HepG2 (cell line): ENCODE measurements around the gene SH3TC2.

- RRBS, 2 experiments, result no CpG with 5 or more reads among the region's 3 CpGs
CAGE:
- cytosol, long polyA minus RNA, result no peak
- cytosol, long polyA plus RNA, result no peak
- long polyA plus RNA, result no peak
- nucleus, long polyA minus RNA, result no peak
- nucleus, long polyA plus RNA, result no peak
Measured at GRCh38 chr5:148841727-148842011, 15.3 kb downstream of the ADRB2 start.

- RRBS, 2 experiments, result no CpG with 5 or more reads among the region's 7 CpGs
CAGE:
- cytosol, long polyA minus RNA, result no peak
- cytosol, long polyA plus RNA, result no peak
- long polyA plus RNA, result no peak
- nucleus, long polyA minus RNA, result no peak
- nucleus, long polyA plus RNA, result no peak
Measured at GRCh38 chr5:148844575-148845348, 18.4 kb downstream of the ADRB2 start.

DNA sequence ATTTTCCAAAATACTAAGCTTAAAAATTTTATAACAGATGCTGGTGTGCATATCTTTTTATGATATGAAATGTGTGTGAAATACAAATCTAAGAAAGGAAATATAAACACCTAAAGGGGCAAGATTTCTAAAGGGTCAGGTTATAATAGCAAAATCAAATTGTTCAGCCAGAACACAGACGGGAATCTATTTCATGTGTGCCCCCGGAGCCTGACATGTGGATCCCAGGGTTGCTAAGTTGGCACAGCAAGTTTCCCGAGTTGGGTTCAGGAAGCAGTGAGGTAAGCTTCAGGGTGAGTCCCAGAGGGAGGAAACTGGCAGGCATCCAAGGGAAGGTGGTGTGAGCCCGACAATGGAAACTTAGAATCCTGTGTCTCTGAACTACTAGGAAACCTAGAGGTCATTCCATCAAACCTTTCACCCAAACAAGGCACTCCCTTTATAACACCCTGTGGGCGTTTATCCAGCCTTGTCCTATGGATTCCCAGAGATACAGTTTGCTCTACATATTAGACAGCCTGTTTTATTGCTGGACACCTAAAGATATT lies 98.4 kb downstream of the ADRB2 start:
- RRBS, 2 experiments, result no CpG with 5 or more reads among the region's 5 CpGs
CAGE:
- cytosol, long polyA minus RNA, result no peak
- cytosol, long polyA plus RNA, result no peak
- long polyA plus RNA, result no peak
- nucleus, long polyA minus RNA, result no peak
- nucleus, long polyA plus RNA, result no peak

GRCh38 chr5:149062963-149063675 lies at the start of gene SH3TC2:
Gene SH3TC2 (minus strand): TSS chr5:149063062.
- RRBS, 2 experiments, result no CpG with 5 or more reads among the region's 11 CpGs
CAGE:
- cytosol, long polyA minus RNA, result no peak
- cytosol, long polyA plus RNA, result no peak
- long polyA plus RNA, result no peak
- nucleus, long polyA minus RNA, result no peak
- nucleus, long polyA plus RNA, result no peak

- RRBS, 2 experiments, result no CpG with 5 or more reads among the region's 11 CpGs
CAGE:
- cytosol, long polyA minus RNA, result no peak
- cytosol, long polyA plus RNA, result no peak
- long polyA plus RNA, result no peak
- nucleus, long polyA minus RNA, result no peak
- nucleus, long polyA plus RNA, result no peak
Measured at GRCh38 chr5:149125328-149125814, 15.9 kb upstream of the ABLIM3 start.

GRCh38 chr5:149134098-149134831 lies 7.0 kb upstream of the ABLIM3 start:
- RRBS, 2 experiments, result no CpG with 5 or more reads among the region's 9 CpGs
CAGE:
- cytosol, long polyA minus RNA, result no peak
- cytosol, long polyA plus RNA, result no peak
- long polyA plus RNA, result no peak
- nucleus, long polyA minus RNA, result no peak
- nucleus, long polyA plus RNA, result no peak

DNA sequence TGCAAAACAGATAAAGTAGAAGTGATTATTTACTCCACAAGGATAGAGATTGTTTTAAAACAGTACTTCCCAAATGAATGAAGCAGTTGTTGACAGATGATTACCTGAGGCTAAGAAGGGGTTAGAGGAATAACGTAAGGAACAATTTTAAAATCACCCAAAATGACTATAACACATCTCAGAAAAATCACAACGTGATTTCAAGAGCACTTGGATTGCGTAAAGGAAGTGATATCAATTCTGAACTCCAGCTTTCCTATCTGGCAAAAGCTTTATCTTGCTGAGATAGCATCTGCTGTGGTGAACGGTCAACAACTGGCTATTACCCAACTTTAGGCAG lies 9.0 kb downstream of the ABLIM3 start:
- RRBS, 2 experiments, result no CpG with 5 or more reads among the region's 4 CpGs
CAGE:
- cytosol, long polyA minus RNA, result no peak
- cytosol, long polyA plus RNA, result no peak
- long polyA plus RNA, result no peak
- nucleus, long polyA minus RNA, result no peak
- nucleus, long polyA plus RNA, result no peak

DNA sequence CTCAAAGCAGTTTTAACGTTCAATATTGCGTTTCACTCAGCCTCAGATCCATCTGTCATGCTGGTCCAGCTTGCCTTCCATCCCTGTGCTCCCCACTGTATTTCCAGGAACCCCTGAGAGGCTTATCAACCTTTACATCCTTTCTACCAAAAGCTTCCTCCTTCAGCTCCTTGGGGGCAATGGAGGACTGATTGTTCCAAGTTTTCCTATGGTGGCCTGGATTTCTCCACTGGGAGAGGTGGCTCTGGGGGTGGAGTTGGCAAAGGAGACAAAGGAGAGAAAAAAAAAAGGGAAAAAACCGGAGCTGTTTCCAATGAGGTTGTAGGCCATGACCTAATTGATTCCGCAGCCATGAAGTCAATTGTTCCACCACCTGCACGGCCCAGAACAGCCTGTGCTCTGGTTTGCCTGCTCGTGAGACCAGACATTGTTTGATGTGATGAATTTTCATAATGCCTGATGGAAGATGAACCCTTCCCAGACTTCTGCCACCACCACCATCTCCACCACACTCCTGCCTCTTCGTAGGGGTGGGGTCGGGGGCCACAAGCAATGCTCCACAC lies 54.1 kb downstream of the ABLIM3 start:
- RRBS, 2 experiments, result no CpG with 5 or more reads among the region's 8 CpGs
CAGE:
- cytosol, long polyA minus RNA, result no peak
- cytosol, long polyA plus RNA, result no peak
- long polyA plus RNA, result no peak
- nucleus, long polyA minus RNA, result no peak
- nucleus, long polyA plus RNA, result no peak

GRCh38 chr5:149229655-149230044 lies 42.0 kb upstream of the AFAP1L1 start:
- RRBS, 2 experiments, result no CpG with 5 or more reads among the region's 3 CpGs
CAGE:
- cytosol, long polyA minus RNA, result no peak
- cytosol, long polyA plus RNA, result no peak
- long polyA plus RNA, result no peak
- nucleus, long polyA minus RNA, result no peak
- nucleus, long polyA plus RNA, result no peak

- RRBS, 2 experiments, result no CpG with 5 or more reads among the region's 9 CpGs
CAGE:
- cytosol, long polyA minus RNA, result no peak
- cytosol, long polyA plus RNA, result no peak
- long polyA plus RNA, result no peak
- nucleus, long polyA minus RNA, result no peak
- nucleus, long polyA plus RNA, result no peak
Measured at GRCh38 chr5:149258869-149259670, 12.6 kb upstream of the AFAP1L1 start.

- RRBS, 2 experiments, result no CpG with 5 or more reads among the region's 2 CpGs
CAGE:
- cytosol, long polyA minus RNA, result no peak
- cytosol, long polyA plus RNA, result no peak
- long polyA plus RNA, result no peak
- nucleus, long polyA minus RNA, result no peak
- nucleus, long polyA plus RNA, result no peak
Measured at GRCh38 chr5:149273800-149274287, 2.2 kb downstream of the AFAP1L1 start.

DNA sequence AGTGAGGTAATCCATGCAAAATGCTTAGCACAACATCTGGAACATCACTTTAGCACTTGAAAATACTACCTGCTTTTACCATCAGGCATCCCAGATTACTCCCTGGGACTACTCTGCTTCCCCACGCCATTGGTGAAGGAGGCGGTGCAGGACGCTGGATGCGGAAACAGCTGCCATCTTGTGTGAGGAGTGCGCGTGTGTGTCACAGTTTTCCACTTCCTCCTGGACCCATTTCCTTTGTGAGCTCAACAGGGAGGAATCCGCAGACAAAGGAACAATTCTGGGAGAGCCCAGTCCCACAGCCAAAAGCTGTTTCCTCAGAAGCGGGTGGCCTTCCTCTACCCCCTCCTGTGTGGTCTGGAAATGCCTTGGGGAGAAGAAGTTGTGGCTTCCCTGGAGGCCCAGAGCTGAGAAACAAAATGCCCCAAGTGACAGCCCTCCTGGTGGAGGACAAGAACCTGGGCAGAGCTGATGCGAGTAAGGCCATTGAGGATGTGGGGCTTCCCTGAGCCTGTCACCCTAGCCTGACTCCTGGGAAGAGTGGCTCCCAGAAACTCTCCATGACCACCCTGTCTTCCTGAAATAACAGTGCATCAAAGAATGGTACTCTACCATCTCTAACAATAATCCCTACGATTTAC lies 16.9 kb downstream of the AFAP1L1 start:
- RRBS, 2 experiments, result no CpG with 5 or more reads among the region's 10 CpGs
CAGE:
- cytosol, long polyA minus RNA, result no peak
- cytosol, long polyA plus RNA, result no peak
- long polyA plus RNA, result no peak
- nucleus, long polyA minus RNA, result no peak
- nucleus, long polyA plus RNA, result no peak

DNA sequence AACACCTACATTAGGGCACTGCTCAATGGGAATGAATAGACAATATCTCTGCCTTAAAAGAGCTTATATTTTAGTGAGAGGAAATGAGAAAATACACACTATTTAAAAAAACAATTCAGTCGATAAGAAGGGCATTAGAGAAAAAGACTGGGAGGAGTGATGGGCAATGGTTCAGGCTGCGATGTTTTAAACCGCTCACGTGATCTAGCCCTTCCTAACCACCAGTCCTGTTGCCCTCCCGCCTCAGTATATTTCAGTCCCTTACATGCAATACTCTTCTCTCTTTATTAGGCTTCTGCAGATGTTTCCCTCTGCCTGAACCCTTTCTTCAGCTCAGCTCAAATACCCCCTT lies 568 bp upstream of the GRPEL2 start:
- RRBS, 2 experiments, result no CpG with 5 or more reads among the region's 5 CpGs
CAGE:
- cytosol, long polyA minus RNA, result no peak
- cytosol, long polyA plus RNA, result no peak
- long polyA plus RNA, result no peak
- nucleus, long polyA minus RNA, result no peak
- nucleus, long polyA plus RNA, result no peak

DNA sequence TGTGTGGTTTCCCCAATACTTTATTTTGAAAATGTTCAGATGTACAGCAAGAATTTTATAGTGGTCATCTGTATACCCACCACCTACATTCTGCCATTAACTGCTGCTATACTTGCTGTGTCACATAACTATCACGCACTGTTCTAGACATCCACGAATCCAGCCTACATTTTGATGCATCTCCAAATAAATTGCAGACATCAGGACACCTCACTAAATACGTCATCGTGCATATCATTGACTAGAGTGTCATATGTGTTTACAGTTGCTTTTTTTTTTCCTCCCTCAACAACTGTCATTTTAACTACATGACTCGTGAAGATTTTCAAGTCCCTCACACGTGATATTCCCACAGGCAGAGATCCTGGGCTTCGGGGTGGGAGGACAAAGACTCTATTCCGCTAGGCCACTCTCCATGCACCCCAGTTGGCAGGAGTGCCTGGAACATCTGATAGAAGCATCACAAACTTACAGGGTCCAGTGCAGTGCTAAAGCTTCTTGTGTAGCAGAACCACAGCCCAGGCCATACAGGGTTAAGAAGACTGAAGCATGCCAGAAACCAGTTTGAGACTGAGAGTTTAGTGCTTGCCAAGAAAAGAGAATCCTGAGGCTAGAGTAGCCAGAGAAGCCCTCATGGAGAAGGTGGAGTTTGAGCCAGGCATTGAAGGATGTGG lies 1.1 kb downstream of the PCYOX1L start:
- RRBS, 2 experiments, result no CpG with 5 or more reads among the region's 8 CpGs
CAGE:
- cytosol, long polyA minus RNA, result no peak
- cytosol, long polyA plus RNA, result no peak
- long polyA plus RNA, result no peak
- nucleus, long polyA minus RNA, result no peak
- nucleus, long polyA plus RNA, result no peak

DNA sequence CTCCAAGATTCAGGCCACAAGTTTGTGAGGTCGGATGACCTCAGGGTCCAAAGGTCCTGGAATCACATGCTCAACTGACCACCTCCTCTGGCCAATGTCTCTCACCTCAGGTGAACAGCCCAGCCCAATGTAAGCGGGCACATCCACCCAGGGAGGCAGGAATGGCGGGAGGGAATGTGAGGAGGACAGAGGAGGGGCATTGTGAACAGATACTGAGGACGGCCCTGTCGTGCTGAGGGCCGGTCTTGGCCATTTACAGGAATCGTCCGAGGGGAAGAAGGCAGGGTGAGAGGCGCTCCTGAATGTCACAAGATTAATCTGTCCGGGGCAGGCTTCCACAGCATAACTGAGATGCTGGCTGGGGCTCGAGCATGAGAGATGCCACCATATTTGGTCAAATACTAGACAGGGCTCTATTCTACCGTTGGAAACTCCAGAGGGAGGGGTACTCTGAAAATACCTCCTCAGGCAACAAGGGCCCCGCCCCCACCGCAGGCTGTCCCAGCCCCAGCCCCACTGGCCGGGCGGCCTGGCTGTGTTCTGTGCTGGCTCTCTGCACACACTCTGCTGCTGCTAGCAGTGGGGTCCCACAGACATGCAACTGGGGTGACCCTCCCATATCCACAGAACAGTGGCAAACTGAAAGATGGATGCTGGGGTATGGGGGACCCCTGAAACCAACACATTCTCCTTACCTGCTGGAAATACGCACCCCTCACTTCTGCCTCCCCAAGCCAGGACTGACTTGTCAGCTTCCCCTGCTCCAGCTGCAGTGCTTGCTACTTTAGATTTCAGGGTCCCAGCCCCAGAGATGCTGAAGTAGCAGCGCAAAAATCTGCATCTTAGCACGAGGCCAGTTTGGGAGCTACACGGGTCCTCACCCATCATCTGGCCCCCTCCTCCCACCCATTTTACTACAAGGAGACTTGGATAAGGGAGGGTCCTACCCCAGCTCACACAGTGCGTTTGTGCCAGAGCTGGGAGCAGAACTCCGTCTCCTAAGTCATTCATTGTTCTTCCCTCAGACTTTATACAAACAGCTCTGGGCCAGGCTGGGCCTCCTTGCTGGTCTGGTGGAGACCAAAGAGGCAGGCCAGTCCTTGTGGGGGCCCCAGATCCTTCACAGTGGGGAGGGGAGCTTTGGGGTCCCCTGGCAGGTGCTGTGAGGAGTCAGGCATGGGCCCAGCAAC lies 1.8 kb upstream of the IL17B start:
- RRBS, 2 experiments, result 9 to 12% methylated on average over 5 of the region's 22 CpGs
CAGE:
- cytosol, long polyA minus RNA, result no peak
- cytosol, long polyA plus RNA, result no peak
- long polyA plus RNA, result no peak
- nucleus, long polyA minus RNA, result no peak
- nucleus, long polyA plus RNA, result no peak

GRCh38 chr5:149415079-149415869 lies 36.2 kb upstream of the IL17B start:
- RRBS, 2 experiments, result no CpG with 5 or more reads among the region's 7 CpGs
CAGE:
- cytosol, long polyA minus RNA, result no peak
- cytosol, long polyA plus RNA, result no peak
- long polyA plus RNA, result no peak
- nucleus, long polyA minus RNA, result no peak
- nucleus, long polyA plus RNA, result no peak

GRCh38 chr5:149422112-149422969 lies 43.2 kb upstream of the IL17B start:
- RRBS, 2 experiments, result 0 to 3% methylated on average over 3 to 5 of the region's 16 CpGs
CAGE:
- cytosol, long polyA minus RNA, result no peak
- cytosol, long polyA plus RNA, result no peak
- long polyA plus RNA, result no peak
- nucleus, long polyA minus RNA, result no peak
- nucleus, long polyA plus RNA, result no peak

DNA sequence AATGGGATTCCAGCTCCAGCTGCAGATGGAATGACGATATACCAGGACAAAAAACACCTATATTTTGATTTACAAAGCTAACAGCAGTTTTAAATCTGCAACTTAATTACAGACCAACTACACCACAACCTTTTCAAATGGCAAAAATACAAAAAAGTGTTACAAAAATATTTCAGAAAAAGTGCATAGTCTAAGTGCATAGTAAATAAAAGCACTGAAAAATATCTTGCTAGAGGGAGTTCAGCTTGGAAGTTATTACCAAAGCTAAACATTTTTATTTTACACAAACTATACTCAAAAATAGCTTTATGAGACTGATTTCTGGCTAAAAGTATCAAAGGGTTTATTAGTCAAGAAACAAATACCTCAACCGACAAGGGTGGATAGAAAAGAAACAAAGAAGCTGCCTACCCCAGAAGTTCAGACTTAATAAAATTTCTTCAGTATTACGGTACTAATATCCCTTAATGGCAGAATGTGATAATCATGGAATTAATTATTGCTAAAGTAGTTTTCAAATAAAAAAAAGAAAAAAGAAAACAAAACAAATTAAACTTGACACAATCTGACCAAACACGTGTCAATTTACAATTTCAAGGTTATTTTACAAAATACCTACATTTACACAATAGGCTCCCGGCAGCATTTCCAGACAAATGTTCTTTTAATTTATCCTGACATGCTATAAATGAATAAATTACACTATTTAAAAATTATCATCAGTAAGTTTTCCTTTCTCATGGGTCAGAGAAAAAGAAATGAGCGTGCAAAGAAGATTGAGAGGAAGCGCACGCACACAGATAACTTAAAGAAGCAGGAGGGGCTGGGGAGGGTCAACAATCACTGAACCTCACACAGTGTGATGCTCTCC lies 56.3 kb downstream of the CSNK1A1 start:
- RRBS, 2 experiments, result no CpG with 5 or more reads among the region's 8 CpGs
CAGE:
- cytosol, long polyA minus RNA, result no peak
- cytosol, long polyA plus RNA, result start-site peak on the minus strand centred at position 381 of the sequence, 73 bp wide, 71 and 156 reads in 2 replicates; start-site peak on the minus strand centred at position 568 of the sequence, 25 bp wide, 36 and 58 reads in 2 replicates; start-site peak on the minus strand centred at position 644 of the sequence, 21 bp wide, 32 and 61 reads in 2 replicates
- long polyA plus RNA, result start-site peak on the minus strand centred at position 565 of the sequence, 25 bp wide, 85 and 58 reads in 2 replicates; start-site peak on the minus strand centred at position 638 of the sequence, 8 bp wide, 42 and 40 reads in 2 replicates
- nucleus, long polyA minus RNA, result start-site peak on the minus strand centred at position 250 of the sequence, 97 bp wide, 28 reads; start-site peak on the minus strand centred at position 493 of the sequence, 194 bp wide, 46 reads
- nucleus, long polyA plus RNA, result start-site peak on the minus strand centred at position 410 of the sequence, 10 bp wide, 43 and 47 reads in 2 replicates

DNA sequence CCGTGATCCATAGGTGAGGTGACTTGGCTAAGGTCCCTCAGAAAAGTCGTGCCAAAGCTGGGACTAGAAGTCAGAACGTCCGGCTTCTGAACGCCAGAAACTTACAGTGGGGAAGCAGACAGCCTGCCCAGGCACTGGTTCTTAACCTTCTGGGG lies 643 bp downstream of the ARHGEF37 start:
- RRBS, 2 experiments, result no CpG with 5 or more reads among the region's 5 CpGs
CAGE:
- cytosol, long polyA minus RNA, result no peak
- cytosol, long polyA plus RNA, result no peak
- long polyA plus RNA, result no peak
- nucleus, long polyA minus RNA, result no peak
- nucleus, long polyA plus RNA, result no peak

GRCh38 chr5:149600914-149601951 lies 19.9 kb downstream of the ARHGEF37 start:
- RRBS, 2 experiments, result no CpG with 5 or more reads among the region's 12 CpGs
CAGE:
- cytosol, long polyA minus RNA, result no peak
- cytosol, long polyA plus RNA, result no peak
- long polyA plus RNA, result no peak
- nucleus, long polyA minus RNA, result no peak
- nucleus, long polyA plus RNA, result no peak